ENCODE results near the genes COQ7 and CRYM.

DNA sequence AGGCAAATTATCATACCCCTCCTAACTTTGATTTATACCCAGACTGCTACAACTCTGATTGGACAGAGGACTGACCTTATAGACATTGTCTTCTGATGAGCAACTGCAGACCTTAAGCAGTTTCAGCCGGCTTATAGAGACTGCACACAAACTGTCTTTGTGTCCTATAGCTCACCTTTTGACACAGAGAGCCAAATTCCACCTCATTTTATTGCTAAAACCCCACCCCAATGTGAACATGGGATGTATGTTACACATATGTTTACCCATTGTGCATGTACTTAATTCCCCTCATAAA lies 25.0 kb upstream of the TMC7 start:
- RRBS = no CpG with 5 or more reads among the region's 1 CpG

- RRBS = 5% methylated on average over 31 of the region's 77 CpGs
These were observed at the start of gene COQ7 for GRCh38 chr16:19067087-19068219. COQ7 (plus strand) TSS chr16:19067614.

DNA sequence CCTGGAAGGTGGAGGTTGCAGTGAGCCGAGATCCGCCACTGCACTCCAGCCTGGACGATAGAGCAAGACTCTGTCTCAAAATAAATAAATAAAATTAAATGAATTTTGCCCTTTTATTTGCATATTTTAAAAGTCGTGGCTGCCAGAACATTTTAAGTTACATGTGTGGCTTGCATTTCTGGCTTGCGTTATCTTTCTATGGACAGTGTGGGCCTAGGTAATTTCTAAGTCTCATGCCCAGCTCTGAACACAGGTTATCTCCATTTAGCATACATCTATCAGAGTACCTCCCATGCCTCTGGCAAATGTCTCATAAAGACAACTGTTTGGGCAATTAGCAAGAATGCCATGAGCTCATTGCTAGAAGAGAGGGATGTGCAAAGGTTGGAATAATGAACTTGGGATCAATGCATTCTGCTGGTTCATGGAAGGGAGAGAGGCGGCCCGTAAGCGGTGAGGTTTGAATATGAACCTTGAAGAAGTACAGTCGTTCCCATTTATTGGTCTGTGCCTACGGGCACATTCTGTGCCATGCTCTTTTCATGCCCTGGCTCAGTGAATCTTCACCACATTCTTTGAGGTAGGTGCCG lies 14.4 kb downstream of the SYT17 start:
- RRBS = no CpG with 5 or more reads among the region's 11 CpGs

DNA sequence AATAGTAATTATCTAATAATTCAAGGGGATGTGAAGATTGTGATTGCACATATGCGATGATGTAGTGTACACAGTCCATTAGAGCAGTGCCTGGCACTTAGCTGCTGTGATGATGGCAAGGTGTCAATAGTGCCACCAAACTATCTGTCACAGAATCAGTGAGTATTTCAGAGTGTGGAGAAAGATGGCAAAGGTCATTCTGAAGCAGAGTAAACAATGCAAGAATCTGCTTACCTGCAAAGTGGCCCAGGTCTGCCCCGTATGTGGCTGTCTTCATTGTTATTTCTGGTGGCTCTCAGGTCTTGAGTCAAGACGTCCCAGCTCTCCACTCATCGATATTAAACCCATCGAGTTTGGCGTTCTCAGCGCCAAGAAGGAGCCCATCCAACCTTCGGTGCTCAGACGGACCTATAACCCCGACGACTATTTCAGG lies 15.2 kb downstream of the SYT17 start:
- RRBS = no CpG with 5 or more reads among the region's 11 CpGs

DNA sequence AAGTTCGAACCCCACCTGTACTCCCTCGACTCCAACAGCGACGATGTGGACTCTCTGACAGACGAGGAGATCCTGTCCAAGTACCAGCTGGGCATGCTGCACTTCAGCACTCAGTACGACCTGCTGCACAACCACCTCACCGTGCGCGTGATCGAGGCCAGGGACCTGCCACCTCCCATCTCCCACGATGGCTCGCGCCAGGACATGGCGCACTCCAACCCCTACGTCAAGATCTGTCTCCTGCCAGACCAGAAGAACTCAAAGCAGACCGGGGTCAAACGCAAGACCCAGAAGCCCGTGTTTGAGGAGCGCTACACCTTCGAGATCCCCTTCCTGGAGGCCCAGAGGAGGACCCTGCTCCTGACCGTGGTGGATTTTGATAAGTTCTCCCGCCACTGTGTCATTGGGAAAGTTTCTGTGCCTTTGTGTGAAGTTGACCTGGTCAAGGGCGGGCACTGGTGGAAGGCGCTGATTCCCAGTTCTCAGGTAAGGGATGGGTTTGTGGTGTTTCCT lies 15.7 kb downstream of the SYT17 start:
- RRBS = no CpG with 5 or more reads among the region's 24 CpGs

DNA sequence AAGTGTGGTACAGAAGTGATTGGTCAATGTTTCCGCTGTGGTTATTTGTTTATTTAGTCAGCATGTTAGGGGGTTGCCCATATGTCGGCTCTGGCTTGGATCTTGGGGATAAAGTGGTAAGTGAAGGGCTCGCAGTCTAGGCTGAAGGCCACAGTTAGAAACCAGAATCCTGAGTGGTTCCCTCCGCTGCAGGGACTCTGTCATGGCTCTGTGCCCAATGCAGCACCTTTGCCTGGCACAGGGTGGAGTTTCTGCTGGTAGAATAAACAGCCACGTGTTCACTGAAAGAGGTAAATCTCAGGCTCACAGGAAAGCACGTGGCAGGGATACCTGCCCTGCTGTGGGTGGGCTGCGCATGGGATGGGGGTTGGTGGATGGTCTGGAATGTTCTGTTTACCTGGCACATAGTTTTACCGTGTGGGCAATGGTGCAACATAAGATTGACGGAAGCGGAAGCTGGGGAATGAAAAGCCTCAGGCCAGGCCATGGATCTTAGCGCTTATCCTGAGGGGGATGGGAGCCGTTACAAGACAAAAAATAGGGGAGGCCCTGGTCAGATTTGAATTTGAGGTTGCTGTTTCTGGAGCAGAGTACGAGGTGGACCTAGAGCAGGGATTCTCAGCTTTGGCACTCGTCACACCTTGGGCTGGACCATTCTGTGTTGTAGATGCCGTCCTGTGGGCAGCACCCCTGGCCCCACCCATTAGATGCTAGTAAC lies 35.6 kb downstream of the SYT17 start:
- RRBS = no CpG with 5 or more reads among the region's 15 CpGs

DNA sequence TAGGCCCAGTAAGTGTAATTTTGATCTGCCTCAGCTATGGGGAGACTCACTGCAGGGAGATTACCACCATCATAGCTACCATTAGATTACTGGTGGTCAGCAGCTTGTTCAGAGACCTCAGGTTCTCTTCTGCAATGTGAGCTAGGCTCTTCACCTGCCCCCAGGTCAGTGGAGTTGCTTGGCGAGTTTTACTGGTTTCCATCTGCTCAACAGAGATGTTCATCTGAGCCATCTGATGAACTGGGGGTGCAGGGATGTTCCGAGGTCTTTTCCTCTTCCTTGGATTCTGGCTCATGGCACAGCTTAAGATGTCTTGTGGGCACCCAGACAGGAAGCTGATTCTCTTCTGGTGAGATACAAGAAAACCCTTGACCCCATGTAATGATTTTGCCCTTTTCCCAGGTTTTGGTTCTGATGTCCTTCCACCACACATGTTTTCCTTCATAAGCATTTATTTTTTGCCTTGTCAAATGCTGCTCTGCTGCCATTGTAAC lies 21.7 kb upstream of the TMC5 start:
- RRBS = no CpG with 5 or more reads among the region's 2 CpGs

DNA sequence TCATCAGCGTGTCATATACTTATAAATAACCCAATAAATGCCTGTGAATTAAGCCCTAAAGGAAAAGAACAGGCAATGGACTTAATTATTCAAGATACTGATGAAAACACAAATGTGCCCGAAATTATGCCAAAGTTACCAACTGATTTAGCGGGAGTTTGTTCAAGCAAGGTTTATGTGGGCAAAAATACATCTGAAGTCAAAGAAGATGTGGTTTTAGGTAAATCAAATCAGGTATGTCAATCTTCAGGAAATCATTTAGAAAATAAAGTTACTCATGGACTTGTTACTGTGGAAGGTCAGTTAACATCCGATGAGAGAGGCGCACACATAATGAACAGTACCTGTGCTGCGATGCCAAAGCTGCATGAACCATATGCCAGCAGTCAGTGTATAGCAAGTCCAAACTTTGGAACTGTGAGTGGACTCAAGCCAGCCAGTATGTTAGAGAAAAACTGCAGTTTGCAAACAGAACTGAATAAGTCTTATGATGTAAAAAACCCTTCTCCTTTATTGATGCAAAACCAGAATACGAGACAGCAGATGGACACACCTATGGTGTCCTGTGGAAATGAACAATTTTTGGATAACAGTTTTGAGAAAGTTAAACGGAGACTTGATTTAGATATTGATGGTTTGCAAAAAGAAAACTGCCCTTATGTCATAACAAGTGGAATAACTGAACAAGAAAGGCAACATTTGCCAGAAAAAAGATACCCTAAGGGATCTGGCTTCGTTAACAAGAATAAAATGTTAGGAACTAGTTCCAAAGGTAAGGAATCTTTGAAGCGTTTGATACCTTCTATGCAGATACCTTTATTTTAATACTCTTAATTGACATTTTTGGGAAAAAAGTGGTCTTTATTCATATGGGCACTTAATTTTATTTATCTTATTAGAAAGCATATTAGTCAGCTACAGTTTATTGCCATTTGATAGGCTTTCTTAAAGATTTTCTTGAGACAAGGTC lies 13.4 kb downstream of the CCP110 start:
- RRBS = no CpG with 5 or more reads among the region's 10 CpGs

DNA sequence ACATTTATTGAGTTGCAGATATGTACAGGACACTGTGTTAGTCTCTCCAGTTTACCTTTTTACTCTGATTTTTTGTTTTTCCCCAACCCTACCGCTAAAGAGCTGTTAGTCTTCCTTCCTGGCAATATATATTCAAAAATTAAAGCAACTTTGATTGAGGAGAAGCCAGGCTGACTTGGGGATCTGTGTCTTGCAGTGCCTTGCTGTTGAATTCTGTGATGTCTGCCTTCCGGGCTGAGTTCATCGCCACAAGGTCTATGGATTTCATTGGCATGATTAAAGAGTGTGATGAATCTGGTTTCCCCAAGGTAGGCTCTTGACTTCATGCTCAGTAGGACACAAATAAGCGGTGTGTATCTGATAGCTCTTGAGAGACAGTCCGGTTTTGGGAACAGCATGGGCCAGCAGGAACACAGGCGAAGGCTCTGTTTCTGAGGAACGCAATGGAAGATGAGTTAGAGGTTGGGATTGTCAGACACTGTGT lies 72.0 kb downstream of the VPS35L start:
- RRBS = no CpG with 5 or more reads among the region's 7 CpGs

DNA sequence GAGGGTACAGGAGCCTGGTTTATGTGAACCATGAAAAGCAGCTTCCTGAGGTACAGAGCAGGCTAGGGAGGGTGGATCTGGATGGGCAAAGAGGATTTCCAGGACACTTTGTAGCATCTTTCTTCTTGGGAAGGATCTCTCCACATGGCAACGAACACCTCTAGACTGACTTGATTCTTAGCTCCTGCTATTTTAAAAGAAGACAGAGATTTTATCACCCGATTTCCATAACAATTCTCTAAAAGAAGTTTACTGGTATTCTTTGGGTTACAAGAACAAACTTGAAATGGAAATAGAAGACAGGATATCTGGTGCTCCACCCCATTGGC lies 43.3 kb downstream of the IQCK start:
- RRBS = no CpG with 5 or more reads among the region's 2 CpGs

DNA sequence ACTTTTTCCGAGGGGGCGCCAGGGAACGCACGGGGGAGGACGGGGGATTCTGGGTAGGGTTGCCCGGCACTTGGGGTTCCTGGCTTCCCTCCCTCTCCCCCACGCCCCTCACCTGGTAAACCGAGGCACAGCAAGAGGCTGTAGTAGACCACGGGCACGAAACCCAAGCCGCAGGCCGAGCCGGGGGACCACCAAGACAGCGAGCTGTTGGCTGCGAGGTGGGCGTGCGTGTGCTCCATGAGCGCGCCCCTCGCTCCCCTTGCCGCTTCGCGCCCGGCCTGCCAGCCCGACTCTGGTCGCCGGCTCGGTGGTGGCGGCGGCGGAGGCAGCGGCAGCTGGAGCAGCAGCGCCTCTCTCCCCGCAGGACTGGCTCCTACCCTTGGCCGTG lies 318 bp downstream of the GPR139 start:
- RRBS = 21% methylated on average over 15 of the region's 35 CpGs

GRCh38 chr16:20733688-20734113 lies 7.9 kb downstream of the THUMPD1 start:
- RRBS = no CpG with 5 or more reads among the region's 6 CpGs

GRCh38 chr16:20734892-20735382 lies 6.7 kb downstream of the THUMPD1 start:
- RRBS = no CpG with 5 or more reads among the region's 4 CpGs

- RRBS = no CpG with 5 or more reads among the region's 7 CpGs
These were observed 102.1 kb downstream of the DNAH3 start for GRCh38 chr16:21048612-21048811.

GRCh38 chr16:21277855-21278905 lies at the start of gene CRYM:
CRYM (minus strand) TSS chr16:21278290.
- RRBS = 5% methylated on average over 4 of the region's 51 CpGs

DNA sequence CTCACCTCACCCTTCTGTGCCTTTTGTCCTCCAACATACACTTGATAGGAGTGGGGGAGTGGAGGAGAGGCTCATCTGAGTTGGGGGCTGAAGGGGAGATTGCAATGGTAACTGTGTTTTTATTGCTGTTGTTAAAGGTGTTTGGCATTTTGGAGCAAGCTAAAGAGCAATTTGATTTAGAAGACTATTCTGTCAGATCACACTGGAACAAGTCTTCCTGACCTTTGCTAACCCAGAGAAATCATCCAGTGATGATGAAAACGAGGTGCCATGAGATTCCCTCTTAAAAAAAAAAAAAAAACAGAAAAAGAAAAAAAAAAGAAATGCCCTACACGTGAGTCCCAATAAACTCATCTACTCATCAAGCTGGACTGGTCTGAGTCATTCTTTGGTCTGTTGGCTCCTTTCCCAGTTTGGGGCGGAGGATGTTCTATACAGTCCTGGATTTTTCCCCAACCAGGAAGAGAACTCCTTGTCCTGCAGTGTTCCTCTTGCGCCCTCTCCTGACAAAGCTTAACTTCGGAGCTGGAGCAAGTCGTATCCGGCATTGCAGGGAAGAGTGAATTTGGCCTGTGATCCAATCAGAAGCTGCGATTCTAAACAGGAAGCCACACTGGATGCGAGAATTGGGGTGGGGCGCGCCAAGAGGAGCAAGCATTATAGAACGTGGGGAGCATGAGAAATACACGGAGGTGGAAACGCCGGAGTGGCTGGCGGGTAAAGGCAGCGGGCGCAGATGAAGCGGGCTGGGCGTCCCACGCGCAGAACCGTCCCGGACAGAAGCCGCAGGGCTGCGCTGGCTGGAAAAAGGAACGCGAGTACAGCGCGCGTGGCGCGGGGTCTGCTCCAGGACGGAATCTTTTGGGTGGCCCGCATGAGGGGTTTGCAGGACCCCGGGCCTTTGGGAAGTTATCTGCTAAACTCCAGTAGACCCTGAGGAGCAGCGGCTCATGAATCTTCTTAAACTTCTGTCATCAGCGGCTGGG lies 22.4 kb upstream of the CRYM start:
- RRBS = 4% methylated on average over 12 of the region's 38 CpGs

- RRBS = no CpG with 5 or more reads among the region's 6 CpGs
These were observed 115.2 kb upstream of the METTL9 start for GRCh38 chr16:21484224-21484556.

DNA sequence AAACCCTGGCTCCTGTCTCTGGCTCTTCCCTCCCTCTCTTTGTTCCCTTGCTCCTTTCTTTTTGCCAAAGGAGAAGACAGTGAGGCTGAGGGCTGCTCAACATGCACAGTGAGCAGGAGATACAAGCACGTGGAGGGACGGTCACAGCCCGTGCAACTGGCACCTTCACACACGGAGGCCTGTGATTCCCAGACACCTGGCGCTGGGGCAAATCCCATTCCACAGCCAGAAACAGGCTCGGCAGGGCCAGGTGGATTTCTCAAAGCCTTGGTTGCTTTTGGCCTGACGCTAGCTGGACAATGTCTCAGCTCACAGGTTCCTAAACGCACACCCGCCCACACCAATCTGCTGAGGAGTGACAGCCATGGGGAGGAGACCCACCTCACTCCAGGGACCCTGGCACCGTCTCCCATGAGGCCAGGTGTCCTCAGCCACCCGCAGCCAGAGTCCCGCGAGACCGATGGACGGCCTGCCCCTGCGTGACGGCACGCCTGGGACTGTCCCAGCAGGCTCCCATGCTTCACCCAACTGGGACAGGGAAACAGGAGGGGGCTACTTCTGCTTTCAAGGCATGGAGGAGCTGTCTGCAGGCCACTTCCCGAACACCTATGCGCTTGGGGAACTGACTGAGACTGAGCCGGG lies 85.8 kb upstream of the METTL9 start:
- RRBS = no CpG with 5 or more reads among the region's 21 CpGs

DNA sequence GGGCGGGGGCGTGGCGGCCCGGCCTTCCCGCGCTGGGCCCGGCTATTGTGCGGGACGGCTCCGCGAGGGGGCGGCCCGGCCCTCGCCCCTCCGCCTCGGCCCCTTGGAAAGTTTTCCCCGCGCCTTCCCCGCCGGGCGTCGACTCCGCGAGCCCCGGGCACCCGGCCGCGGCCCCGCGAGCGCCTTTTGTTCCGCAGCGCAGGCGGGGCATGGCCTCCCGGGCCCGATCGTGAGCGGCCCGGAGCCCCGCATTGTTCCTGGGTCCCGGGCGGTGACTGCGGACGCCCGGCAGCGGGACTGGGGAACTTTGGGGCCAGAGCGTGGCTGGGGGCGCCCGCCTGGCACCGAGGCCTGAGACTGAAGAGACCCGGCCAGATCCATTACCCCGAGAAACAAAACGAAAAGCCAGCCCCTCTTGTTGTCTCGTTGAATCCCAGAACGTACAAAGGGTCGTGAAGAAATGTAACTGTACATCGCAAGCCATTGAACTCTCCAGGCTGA lies 594 bp downstream of the METTL9 start:
- RRBS = 6% methylated on average over 30 of the region's 57 CpGs